SP-49 (cell line): Measurements from ENCODE around the gene POC5.

DNA sequence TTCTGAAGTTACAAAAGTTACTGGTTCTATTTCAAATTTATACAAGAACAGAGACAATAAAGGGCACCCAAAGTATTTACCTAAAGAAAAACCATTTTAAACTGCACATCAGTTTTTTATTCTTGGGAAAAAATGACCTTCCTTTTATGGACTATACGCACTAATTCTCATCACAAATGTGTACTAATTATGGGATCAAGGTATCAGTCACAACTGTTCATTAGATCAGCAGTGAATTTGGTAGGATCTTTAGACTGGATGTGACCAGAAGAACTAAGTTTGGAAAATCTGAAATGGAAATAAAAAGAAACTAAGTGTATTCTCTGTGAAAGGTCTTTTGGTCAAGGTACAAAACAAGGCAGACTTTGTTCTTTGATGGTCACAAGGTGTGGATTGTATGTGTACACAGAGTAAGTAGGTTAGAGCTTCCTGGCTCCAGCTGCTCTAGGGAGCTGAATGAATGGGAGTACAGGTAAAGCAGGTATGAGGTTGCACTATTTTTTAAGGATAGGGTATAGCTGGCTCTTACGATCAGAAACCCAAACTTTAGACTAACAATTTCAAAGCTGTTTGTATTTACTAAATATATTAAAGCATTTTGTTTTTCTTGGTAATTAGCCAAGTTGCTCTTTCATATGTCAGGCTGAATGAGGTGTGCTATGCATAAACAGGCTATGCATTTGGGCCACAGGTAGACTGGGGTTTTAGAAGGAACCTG is 32.7 kb downstream of the FAM169A start:
- PRO-cap, result no peak

- PRO-cap, result no peak
Measured at GRCh38 chr5:74865294-74865563, 958 bp downstream of the FAM169A start.

GRCh38 chr5:75416615-75417255 is 79.7 kb downstream of the HMGCR start:
- PRO-cap, result no peak

DNA sequence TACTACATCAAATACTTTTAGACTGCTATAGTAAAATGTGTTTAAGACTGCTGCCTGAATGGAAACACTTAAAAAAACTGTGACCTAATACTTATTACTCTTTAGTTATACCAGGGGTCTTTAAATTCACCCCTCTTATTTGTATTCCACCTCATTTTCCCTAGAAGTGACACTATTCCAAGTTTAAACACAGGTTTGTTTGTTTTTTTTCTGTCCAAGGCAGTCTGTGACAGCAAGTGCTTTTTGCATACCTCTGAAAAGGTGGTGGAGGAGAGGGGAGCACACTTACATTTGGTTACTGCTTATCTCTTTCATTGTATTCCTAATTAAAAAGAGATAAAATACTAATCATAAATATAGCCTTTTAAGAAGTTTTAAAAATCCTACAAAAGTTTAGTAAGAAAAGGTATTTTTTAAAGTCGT is 36.7 kb upstream of the ANKDD1B start:
- PRO-cap, result no peak

DNA sequence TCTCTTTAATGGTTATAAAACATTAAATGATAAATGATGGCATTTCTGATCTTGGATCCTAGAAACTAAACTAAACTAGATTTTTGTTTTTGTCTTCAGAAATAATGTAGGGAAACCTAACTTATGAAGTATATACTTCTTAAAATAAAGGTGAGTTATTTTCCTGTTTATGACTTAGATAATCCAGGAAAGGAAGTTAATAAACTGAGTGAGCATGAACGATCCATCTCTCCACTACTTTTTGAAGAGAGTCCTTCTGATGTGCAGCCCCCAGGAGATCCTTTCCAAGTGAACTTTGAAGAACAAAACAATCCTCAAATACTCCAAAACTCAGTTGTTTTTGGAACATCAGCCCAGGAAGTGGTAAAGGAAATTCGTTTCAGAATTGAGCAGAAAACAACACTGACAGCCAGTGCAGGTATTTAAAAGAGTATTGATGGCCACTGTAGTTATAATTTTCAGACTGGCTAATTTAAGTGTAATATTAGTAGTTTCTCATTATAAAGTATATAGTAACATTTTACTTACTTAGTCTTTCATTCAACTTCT is 30.1 kb upstream of the ANKDD1B start:
- PRO-cap, result no peak

DNA sequence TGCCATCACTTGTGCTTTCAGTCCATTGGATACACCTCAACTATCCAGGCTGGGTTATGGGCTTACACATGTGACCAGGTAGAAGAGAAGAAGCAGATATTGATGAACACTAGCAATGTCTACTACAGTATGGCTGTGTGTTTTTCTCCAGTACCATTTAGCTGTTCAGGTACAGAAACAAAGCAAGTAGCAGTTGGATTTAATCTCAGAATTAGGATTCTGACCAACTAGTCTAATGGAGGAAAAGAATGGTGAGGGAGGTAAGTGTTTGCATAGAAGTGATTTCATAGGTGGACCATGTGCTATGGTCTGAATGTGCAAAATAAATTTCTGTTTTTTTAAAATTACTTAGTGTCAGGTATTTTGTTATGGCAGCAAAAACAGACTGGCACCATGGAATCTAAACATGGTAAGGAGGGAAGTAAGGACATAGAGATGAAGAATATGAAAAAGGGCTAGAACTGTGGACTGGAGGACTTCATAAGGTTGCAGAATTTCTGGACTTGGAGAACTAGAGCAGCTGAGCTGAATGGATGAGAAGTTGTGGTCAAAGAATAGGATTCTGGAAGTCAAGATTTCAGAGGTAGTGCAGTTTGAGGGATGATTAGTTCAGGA is 3.5 kb downstream of the ANKDD1B start:
- PRO-cap, result no peak

DNA sequence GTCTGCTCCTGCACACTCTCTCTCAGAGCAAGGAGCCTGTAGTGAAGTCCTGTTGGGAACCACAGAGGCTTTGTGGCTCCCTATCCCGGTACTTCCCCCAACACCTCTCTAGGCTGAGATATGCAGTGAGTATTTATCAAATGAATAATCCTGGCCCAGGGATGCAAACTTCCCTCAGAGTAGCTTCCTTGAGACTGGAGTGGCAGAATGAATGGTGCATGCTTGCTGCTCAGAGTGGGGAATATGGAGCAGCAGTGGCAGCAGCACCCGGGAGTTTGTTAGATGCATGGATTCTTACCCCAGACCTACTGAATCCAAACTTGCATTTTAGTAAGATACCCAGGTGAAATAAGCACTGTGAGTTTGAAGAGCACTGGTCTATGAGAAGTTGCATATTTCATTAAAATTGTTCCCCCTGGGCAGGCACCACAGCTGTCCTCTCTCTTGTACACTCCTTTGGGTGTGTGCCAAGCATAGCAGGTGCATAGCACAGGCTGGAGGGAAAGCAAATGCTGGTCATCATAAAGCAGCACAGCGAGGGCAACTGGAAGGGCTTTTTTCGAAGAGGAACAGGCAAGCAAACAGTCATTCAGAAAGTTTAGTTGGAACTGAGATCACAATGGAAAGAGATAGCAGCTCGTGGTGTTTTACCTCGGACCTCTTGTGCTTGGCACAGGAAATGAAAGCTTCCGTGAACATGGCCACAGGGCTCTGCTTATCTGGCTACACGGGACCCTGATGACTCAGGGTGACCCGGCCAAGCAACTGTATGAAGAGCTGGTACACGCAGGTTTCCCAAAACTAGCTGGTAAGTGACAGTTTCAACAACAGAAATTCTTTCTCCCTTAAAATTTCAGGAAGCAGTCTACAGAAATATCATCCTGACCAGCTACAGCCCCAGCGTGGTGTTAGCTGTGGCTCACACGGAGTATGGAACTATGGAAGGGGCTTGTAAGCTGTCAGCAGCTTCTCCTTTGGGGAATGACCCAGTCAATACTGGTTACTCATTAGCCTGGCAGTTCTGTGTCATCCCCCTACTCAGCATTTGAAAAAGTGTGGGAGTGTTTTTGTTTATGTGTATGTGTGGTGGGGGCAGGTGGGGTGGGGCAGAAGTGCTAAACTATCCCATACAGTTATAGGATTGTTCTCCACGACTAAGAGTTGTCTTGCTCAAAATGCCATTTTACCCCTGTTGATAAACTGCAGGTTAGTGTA is 48.3 kb downstream of the POC5 start:
- PRO-cap, result no peak

GRCh38 chr5:75716700-75717765 is at the start of gene POC5:
Gene POC5, minus strand, starts transcription at chr5:75717437.
- PRO-cap, result unidirectional peak, minus-strand start at chr5:75717344

- PRO-cap, result no peak
Measured at GRCh38 chr5:76422170-76422723, 19.2 kb downstream of the IQGAP2 start.

DNA sequence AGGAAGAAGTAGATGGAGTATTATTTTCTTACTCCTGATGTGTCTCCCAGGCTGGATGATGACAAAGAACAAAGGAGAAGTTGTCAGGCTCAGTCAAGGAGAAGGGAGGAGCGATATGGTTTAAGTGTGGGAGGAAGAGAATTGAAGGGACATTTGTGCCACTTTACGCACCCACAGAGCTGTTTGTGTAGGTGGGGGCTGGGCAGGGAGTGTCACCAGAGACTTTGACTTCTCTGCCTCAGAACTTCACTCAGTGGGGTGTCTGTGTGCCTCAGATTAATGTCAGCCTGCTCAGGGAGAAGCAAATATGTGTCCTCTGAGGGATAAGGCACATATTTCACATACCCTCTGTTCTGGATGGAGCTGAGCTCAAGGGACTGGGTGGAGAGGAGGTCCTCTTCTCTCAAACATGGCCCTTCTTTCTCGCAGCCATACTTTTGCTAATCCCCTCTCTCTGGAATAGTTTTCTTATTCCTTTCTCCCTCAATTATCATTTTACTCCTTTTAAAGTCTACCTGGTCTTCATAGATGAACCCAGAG is 76.9 kb downstream of the IQGAP2 start:
- PRO-cap, result no peak

GRCh38 chr5:76608886-76609272 is 14.3 kb downstream of the F2RL2 start:
- PRO-cap, result no peak

GRCh38 chr5:76636774-76637359 is 13.7 kb upstream of the F2RL2 start:
- PRO-cap, result no peak

- PRO-cap, result no peak
Measured at GRCh38 chr5:76691001-76691402, 24.9 kb upstream of the F2R start.

GRCh38 chr5:76954375-76955103 is 1.7 kb downstream of the CRHBP start:
- PRO-cap, result no peak

GRCh38 chr5:77590373-77590731 is 48.2 kb downstream of the OTP start:
- PRO-cap, result no peak

GRCh38 chr5:77629849-77630482 is 8.5 kb downstream of the OTP start:
- PRO-cap, result no peak

GRCh38 chr5:77761562-77762107 is 14.5 kb downstream of the TBCA start:
- PRO-cap, result no peak

GRCh38 chr5:77775045-77776178 is 727 bp downstream of the TBCA start:
- PRO-cap, result unidirectional peak, plus-strand start at chr5:77775679

- PRO-cap, result no peak
Measured at GRCh38 chr5:78345598-78346105, 14.8 kb upstream of the SCAMP1 start.

DNA sequence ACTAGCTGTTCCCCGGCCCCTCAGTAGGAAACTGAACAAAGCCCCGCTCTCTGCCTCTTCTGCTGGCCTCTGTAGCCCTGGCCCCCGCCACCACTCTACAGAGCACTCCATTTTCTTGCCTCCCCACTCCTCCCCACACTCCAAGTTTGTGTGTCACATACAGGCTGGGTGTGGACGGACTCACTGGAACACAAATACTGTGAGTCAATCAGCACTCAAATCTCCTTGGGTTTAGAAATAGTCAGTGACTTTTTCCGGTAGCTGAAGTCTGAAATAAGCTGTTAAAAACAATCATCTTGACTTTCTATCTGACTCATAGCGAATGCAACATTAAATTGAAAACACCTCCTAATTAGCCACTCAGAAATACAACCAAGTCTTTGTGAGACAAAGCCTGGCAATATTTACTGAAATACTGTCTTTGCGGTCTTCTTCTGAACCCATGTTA is 122.5 kb downstream of the LHFPL2 start:
- PRO-cap, result no peak